Occipital lobe (tissue), 2 donors: ENCODE data around the genes RAB3D, ZNF433 and ZNF791.

GRCh38 chr19:11164613-11165733 lies 9.4 kb upstream of the SPC24 start:
- RAMPAGE, long total RNA, result no peak

DNA sequence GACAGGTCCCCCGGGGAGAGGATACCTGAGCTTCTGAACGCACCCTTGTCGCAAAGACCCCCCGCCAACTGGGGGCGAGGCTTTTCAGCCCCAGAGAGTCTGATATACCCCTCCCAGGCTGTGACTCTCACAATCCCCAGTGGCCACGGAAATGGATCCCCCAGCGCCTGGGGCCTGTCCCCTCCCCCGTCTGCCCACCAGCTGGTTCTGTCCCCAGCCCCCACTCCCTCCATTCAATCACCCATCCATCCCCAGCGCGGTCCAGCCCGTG lies 868 bp downstream of the DOCK6 start:
- RAMPAGE, long total RNA, result no peak

DNA sequence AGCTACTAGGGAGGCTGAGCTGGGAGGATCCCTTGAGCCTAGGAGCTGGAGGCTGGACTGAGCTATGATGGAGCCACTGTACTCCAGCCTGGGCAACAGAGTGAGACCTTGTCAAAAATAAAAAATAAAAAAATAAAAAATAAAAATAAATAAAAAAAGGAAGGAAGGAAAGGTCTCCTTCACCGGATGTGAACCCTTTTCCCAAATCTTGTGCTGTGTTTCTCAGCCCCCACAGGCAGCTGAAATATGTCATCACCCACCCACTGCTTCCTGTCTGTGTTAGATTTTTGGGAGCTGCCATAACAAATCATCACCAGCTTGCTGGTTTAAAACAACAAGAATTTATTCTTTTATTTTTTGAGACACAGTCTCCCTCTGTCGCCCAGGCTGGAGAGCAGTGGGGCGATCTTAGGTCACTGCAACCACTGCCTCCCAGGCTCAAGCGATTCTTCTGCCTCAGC lies 9.5 kb upstream of the TSPAN16 start:
- RAMPAGE, long total RNA, result no peak

- RAMPAGE, long total RNA, result start-site peak on the minus strand at chr19:11339597-11339671, 31 and 120 reads in 2 replicates
Measured at GRCh38 chr19:11339399-11340037, at the start of gene RAB3D. TSS of gene RAB3D (minus strand) at chr19:11339657.

- RAMPAGE, long total RNA, result no peak
Measured at GRCh38 chr19:11451832-11452032, 16.3 kb downstream of the PRKCSH start.

GRCh38 chr19:11479618-11479905 lies 1.3 kb downstream of the ELAVL3 start:
- RAMPAGE, long total RNA, result no peak

GRCh38 chr19:11530385-11530993 lies 1.6 kb upstream of the ECSIT start:
- RAMPAGE, long total RNA, result no peak

- RAMPAGE, long total RNA, result no peak
Measured at GRCh38 chr19:11616758-11617503, 19.6 kb downstream of the ZNF627 start.

GRCh38 chr19:11737822-11738732 lies 669 bp downstream of the ZNF823 start:
- RAMPAGE, long total RNA, result no peak

- RAMPAGE, long total RNA, result no peak
Measured at GRCh38 chr19:11894719-11895699, 7.4 kb downstream of the ZNF69 start.

GRCh38 chr19:12034879-12036194 lies at the start of gene ZNF433:
TSS of gene ZNF433 (minus strand) at chr19:12035679.
- RAMPAGE, long total RNA, result start-site peak on the minus strand at chr19:12035678-12035718, 324 and 293 reads in 2 replicates

DNA sequence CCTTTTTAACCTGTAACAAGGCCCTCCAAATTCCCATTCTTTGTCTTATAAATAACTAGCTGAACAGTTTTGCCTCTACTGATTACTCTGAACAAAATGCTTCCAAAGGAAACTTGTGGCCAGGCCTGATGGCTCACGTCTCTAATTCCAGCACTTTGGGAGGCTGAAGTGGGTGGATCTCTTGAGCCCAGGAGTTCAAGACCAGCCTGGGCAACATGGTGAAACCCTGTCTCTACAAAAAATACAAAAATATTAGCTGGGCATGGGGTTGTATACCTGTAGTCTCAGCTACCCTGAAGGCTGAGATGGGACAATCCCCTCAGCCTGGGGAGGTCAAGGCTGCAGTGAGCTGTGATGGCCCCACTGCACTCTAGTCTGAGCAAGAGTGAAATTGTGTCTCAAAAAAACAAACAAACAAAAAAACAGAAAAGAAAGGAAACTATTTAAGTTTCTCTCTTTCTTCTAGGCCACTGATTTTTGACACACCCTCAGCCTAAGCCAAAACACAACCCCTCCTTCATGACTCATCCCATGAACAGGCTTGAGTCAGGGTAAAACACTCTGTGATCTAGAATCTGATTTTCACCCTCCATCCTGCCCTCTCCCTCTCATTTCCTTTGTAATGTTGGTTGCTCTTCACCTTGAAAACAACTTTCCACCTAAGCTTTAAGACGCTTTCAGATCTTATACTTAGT lies 5.6 kb downstream of the ZNF44 start:
- RAMPAGE, long total RNA, result no peak

- RAMPAGE, long total RNA, result no peak
Measured at GRCh38 chr19:12513481-12514272, 29.1 kb upstream of the ZNF709 start.

DNA sequence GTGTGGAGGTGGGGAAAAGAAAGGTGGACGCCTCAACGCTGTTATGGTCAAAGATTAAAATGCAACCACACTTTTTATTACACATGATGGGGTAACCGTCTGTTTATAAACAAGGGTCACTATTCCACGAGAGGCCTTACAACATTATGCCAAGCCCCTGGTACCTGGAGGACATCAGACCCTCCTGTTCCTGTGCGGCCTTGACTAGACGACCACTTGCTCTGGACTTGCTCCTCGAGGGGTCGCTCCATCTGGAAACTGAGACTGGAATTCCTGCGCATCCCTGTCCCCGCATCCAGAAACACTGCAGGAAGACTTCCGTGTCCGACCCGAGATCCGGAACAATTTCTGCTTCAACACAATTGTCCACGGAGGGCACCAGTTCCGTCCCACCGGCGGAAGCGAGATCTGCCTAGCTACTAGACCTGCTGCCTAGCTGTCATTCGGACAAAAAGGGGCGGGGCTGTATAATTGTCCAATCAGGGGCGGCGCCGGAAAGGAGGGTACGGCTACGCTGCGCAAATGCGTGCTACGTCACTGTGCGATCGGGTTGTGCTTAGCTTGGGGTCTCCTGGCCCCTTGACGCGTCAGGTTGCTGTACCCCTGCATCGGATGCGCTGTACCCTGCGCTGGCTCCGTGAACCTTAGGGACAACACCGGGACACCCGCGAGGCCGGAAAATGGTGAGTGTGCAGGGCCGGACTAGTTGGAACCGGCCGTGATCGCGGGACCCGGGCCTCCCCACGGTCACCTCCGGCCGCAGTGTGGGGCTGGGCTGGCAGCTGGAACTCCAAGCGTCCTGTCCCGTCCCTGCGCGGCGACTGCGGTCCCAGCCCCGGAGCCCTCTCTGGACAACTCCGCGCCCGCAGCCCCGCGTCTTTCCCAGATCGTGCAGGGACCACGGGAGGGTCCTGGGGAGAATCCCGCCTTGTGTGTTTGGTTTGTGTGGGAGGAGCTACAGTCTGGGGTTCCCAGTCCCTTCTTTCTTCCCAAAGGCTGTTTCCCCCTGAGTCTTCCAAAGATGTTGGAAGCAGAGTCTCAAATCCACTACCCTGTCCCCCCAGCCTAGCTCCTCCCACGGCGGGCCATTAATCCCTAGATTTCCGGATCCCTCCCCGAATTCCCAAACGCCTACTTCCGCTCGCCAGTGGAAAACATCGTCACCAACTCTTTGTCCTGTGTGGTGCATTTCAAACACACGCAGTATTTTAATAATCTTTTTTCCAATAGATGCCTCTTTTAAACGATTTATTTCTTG lies at the start of gene ZNF791:
Gene ZNF791 (plus strand): TSS at position 521 of the 1,258 bp plus-strand sequence.
- RAMPAGE, long total RNA, result start-site peak on the minus strand centred at position 370 of the sequence, 96 bp wide, 218 and 189 reads in 2 replicates; start-site peak on the plus strand centred at position 566 of the sequence, 60 bp wide, 426 and 487 reads in 2 replicates

DNA sequence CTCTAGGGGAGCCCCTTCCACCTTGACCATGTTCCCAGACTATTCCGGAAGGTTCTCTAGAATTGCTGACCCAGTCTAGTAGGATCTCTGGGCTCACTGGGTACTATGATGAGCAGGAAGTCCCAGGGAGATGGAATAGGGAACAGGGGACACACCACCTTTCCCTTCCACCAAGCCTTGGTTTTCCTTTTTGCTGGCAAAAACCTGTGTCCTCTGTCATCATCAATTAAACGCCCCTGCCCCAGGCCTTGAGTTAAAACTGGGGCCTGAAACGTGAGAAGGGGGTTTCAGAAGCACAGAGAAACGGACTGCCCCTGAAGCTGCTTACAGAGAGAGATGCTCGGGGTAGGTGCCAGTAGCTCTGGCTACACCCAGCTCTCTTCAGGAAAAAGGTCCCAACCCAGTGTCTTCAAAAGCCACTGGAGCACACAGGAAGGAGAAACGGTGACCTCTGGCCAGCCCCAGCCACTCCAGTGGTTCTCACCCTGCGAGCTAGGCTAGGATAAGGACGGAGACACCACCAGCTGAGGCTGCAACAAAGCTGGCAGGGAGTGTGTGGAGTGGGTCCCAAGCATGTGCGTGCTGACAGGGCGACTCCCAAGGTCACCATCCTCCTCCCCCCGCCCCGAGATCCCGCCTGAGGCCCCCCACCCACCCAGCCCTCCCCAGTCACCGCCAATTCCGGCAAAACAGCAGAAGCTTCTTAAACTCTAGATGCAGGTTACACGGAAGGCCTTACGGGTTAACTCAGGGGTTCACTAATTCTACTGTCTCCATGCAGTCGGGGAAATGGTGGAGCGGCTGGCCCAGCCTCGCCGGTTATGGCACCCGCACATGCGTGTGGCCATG lies 3.8 kb upstream of the FBXW9 start:
- RAMPAGE, long total RNA, result no peak

DNA sequence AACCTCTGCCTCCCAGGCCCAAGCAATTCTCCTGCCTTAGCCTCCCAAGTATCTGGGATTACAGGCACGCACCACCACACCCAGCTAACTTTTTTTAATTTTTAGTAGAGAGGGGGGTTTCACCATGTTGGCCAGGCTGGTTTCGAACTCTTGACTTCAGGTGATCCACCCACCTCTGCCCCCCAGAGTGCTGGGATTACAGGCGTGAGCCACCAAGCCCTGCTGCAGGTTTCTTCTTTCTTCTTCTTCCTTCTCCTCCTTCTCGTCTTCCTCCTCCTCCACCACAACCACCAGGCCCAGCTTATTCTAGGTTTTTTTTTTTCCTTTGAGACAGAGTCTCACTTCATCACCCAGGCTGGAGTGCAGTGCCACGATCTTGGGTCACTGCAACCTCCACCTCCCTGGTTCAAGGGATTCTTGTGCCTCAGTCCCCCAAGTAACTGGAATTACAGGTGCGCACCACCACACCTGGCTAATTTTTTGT lies 7.1 kb downstream of the BEST2 start:
- RAMPAGE, long total RNA, result no peak

DNA sequence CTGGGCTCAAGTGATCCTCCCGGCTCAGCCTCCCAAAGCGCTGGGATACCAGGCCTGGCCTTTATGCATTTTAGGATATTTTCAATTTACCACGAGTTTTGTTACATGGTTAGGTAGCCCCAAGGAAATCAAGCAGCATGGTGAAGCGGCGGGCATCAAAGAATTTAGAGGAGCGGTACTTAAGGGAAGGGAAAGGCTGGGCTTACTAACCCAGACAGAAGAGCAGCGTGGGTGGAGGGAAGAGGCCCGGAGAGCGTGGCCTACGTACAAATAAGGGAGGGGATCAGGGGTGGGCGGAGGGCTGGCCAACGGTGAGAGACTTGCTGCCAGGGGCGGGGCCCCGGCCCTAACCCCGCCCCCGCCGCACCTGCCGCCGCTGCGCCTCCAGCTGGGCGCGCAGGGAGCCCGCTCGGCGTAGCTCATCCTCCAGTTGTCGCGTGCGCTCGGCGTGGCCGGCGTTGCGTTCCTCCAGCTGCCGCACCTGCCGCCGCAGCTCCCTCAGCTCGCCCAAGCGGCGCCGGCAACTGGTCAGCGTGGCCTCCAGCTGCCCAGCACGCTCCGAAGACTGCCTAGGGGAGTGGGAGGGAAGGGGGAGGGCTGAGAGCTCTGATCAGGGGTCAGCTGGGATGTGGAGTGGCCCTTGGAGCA lies 5.7 kb downstream of the HOOK2 start:
- RAMPAGE, long total RNA, result no peak

DNA sequence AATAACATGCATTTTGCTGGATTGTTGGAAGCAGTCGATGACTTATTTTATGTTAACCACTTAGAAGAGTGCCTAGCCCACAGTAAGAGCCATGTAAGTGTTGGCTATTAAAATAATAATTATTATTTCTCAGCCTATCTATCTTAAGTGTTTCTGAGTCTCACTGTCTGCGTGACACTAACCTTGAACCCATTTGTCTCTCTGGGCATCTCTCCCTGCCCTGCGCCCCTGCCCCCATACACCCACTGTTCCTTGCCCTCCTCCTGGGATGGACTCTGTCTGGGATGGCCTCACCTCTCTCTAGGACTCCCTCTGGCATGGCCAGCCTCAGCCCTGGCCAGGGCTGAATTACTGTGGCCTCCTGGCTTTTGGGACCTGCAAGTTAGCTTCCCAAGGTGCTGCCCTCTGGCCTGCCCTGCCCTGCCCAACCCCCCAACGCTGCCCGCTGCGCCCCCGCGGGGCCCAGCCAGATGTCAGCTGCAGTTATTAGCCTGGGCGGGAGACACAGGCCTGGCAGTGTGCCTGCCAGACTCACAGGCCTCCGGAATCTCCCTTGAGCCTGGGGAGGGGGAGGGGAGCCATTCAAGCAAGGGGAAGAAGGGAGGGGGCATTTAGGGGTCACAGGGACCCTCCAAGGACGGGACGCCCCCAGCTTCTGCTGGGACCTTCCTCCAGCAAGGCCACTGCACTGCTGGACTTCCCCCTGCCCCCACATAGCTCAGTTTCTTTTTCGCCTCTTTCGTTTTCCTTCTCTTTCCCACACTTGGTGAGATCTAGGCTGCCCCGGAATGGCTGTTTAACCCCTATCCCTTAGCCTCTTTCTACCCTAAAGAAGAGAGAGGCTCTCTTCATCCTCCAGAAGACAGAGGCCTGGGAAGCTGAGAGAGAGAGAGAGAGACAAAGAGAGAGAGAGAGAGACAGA lies 2.7 kb upstream of the JUNB start:
- RAMPAGE, long total RNA, result no peak

DNA sequence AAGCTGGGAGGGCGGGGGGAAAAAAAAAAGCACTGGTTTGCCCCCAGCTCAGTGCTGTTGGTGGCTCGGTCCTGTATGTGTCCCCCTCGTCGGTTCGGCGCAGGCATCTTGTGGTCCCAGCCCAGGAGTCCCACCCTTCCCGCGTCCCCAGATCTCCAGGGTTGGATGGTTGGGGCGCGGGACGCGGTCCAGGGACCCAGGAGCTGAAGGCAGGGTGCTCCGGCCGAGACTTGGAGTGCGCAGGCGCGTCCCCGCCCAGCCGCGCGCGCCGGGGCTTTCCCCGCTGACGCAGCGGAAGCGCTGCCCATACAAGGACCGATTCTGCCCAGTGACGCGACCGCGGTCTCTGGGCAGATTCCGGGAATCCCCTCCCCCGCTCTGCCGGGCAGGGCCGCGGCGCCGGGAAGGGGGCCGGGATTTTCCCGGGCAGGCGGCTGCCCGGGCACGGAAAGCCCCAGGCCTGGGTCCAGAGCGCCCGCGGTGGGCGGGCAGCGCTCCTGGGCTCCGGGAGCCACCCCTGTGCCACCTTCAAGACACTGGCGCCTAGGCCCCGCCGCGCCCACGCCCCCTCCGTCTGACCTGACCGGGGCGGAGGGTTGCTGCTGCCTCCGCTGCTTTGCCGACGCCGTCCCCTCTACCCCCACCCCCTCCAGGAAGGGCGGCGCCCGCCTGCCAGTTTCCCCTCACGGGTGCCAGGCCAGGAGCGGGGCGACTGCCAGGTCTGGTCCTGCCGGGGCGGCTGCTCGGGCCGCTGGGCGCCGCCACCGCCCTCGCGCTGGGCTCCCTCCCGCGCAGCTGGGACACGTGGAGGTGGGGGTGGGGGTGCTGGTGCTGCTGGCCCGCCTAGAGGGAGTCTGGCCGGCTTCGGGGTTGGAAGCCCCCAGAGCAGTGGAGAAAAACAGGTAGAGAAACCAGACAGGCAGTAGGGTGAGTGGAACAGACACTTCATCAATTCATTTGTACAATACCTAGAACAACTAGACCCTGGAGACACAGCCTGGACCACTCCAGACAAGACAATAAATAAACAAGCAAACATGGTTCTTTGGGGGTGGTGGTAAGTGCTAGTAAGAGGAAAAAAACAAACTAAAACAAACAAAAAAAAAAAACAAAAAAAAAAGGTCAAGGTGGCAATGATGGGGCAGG lies 2.4 kb downstream of the JUNB start:
- RAMPAGE, long total RNA, result no peak

DNA sequence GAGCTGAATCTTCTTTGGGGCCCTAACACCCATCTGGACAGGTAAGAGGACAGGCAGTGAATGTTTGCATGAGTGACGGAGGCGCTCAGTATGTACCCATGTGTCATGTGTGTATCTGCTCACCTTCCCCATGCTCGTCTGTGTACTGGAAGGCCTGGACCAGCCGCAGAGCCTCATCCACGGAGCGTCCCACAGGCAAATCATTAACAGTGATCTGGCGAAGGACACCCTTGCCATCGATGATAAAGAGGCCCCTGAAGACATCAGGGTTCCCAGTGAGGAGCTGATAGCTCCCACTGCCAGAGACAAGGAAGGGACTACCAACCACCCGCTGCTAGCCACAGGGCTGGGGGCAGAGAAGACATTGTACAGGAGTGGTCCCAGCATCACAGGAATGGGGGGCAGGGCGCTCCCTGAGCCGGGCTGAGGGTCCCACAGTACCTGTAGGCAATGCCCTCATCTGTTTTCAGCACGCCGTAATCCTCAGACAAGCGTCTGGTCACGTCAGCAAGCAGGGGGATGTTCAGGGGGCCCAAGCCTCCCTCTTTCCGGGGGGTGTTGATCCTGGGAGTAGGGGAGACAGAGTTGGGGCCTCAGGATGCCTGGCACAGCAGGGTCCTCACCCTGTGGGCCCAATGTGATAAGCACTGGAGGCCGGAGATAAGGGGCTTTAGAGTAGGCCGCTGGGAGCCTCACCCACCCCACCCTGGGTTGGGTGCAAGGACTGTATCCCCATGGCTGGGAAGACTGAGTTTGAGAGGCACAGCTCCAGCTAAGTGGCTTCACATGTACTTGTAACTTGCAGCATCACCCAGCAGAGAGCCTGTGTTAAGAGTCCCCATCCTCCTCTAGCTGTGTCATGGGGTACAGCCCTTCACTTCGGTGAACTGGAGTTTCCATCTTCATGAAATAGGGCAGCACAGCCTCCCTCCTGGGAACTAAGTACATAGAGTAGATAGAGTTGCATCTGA lies 1.6 kb downstream of the PRDX2 start:
- RAMPAGE, long total RNA, result no peak